Body of pancreas (tissue), 2 donors: ENCODE measurements around a stretch of chr14.

GRCh38 chr14:103334298-103334359, 92 bp downstream of the EIF5 start:
- PRO-cap, result no peak
- RAMPAGE, long total RNA, 2 experiments, result no peak in any of the 2 experiments

DNA sequence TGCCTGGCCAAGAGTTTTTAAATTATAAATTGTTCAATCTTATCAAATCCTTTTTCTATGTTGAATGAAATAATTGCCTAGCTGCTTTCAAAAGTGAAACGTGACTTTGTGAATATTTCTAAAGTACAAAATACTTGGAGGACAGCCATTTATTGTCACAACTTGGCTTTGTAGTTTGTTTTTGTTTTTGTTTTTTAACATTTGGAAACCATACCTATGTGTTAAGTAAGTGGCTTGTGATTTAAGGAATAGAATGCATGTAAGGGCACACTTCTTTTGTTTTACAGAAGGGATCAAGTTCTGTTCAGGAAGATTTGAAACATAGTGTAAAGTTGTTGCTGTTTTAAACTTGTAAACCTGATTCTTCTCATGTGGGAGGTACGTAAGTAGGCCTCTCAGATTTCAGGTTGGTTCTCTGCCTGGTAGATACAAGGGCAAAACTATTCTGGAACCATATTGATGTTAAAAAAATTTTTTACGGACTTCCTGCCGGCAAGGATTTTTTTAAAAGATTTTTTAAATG, 13.5 kb downstream of the MARK3 start:
- PRO-cap, result no peak
- RAMPAGE, long total RNA, 2 experiments, result no peak in any of the 2 experiments

DNA sequence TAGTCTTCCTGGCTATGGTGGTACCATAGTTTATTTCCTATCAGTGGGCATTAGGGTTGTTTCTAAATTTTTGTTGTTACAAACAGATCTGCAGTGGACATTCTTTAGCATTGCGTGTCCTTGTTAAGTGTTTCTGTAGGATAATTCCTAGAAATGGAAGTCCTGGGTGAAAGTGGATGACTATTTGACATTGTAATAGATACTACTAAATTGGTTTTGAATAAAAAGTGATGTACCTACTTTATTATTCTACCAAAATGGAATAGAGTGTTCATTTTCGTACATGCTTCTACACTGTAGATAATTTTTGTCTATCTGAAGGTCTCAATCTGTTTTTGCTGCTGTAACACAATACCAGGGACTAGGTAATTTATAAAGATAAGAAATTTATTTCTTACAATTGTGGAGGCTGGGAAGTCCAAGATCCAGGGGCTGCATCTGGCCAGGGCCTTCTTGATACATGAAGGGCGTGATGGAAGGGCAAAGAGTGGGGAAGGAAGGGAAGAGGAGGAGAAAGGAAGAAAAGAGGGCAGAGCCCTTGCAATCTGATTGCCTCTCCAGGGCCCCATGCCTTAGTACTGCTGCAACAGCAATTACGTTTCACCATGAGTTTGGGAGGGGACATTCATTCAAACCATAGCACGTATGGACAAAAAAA, 24.7 kb downstream of the MARK3 start:
- PRO-cap, result no peak
- RAMPAGE, long total RNA, 2 experiments, result no peak in any of the 2 experiments

GRCh38 chr14:103480230-103481252, 42.1 kb downstream of the CKB start:
- PRO-cap, result no peak
- RAMPAGE, long total RNA, 2 experiments, result start-site peak on the plus strand in 1 of 2 experiments, at chr14:103480555-103481234 at its widest, 31 reads per replicate

- PRO-cap, result no peak
- RAMPAGE, long total RNA, 2 experiments, result start-site peak on the plus strand in 1 of 2 experiments, at chr14:103488918-103489533 at its widest, 27 reads per replicate
Observed at GRCh38 chr14:103488716-103489996, 33.5 kb downstream of the CKB start.

DNA sequence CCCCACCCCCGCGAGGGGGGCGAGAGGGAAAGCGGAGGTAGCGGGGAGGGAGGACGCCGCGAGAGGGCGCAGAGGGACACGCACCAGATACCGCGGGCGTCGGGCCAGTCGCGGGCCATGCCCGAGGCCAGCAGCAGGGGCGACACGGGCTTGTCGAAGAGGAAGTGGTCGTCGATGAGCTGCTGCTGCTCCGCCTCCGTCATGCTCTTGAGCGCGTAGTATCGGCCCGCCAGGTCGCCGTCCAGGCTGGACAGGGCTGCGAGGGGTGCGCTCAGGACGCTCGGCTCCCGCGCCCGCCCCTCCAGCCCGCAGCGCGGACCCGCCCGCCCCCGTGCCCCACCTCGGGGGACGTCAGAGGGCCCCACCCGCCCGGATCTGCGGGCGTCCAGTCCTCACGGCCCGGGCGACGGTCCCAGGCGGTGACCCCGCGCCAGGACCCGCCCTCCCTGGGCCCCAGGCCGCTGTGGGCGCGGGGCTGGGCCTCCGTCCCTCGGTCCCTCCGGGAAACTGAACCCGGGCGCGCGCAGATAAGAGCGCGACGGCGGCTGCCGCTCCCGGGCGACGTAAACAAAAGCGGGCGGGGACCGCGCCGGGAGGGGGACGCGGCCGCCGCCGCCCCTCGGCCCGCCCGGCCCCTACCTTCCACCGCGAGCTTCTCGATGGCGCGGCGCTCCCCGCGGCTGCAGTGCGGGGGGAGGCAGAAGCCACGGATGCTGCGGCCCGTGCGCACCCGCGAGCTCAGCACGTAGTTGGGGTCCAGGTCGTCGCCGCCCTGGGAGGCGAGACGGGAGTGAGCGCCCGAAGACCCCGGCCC, 1.2 kb downstream of the CKB start:
- PRO-cap, result bidirectional peak, plus-strand start at position 249 of the sequence, minus-strand start outside the sequence; bidirectional peak, plus-strand start at position 422 of the sequence, minus-strand start at position 321 of the sequence; bidirectional peak, plus-strand start at position 510 of the sequence, minus-strand start at position 501 of the sequence
- RAMPAGE, long total RNA, 2 experiments, result start-site peak on the minus strand in 2 of 2 experiments, centred at positions 296 to 301 of the sequence, 8 to 21 reads per replicate

- PRO-cap, result no peak
- RAMPAGE, long total RNA, 2 experiments, result no peak in any of the 2 experiments
Observed at GRCh38 chr14:103532536-103532937, 3.5 kb downstream of the TRMT61A start.

- PRO-cap, result no peak
- RAMPAGE, long total RNA, 2 experiments, result no peak in any of the 2 experiments
Observed at GRCh38 chr14:103532960-103533866, 4.2 kb downstream of the TRMT61A start.

GRCh38 chr14:103544244-103544952, 15.4 kb downstream of the TRMT61A start:
- PRO-cap, result no peak
- RAMPAGE, long total RNA, 2 experiments, result no peak in any of the 2 experiments

GRCh38 chr14:103550421-103551296, 11.8 kb downstream of the BAG5 start:
- PRO-cap, result no peak
- RAMPAGE, long total RNA, 2 experiments, result no peak in any of the 2 experiments

DNA sequence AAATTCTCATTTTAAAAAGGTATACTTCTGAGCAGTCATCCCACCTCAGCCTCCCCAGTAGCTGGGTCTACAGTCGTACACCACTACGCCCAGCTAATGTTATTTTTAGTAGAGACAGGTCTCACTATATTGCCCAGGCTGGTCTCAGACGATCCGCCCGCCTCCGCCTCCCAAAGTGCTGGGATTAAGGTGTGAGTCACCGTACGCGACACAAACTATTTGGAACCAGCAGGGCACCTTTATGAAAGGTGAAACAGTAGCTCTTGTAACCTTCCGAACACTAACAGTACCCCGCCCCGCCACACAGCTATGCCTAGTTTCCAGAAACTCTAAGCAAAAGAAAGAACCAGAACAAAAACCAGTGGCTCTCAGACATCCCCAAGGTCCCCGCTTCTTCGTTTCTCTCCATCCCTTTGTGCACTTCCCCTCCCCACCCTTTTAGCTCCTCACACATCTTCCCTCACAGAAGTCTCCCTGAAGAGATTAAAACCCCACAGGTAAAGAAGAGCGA, 1.1 kb downstream of the BAG5 start:
- PRO-cap, result no peak
- RAMPAGE, long total RNA, 2 experiments, result no peak in any of the 2 experiments

DNA sequence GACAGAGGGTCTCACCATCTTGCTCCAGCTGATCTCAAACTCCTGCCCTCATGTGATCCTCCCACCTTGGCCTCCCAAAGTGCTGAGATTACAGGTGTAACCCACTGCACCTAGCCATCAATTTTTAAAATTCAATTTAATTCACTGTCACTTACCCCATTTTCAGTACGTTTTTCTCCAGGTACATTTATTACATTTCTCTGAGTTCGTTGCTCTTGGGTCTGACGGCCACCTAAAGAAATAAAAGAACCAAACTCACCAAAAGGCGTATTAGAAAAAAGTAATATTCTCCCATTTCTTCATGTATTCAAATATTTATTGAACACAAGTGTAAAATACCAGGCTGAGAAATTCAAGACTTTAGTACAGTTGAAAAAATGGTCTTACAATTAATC, 63.0 kb downstream of the ZFYVE21 start:
- PRO-cap, result no peak
- RAMPAGE, long total RNA, 2 experiments, result no peak in any of the 2 experiments

GRCh38 chr14:104100331-104100991, 15.0 kb downstream of the ASPG start:
- PRO-cap, result no peak
- RAMPAGE, long total RNA, 2 experiments, result no peak in any of the 2 experiments

DNA sequence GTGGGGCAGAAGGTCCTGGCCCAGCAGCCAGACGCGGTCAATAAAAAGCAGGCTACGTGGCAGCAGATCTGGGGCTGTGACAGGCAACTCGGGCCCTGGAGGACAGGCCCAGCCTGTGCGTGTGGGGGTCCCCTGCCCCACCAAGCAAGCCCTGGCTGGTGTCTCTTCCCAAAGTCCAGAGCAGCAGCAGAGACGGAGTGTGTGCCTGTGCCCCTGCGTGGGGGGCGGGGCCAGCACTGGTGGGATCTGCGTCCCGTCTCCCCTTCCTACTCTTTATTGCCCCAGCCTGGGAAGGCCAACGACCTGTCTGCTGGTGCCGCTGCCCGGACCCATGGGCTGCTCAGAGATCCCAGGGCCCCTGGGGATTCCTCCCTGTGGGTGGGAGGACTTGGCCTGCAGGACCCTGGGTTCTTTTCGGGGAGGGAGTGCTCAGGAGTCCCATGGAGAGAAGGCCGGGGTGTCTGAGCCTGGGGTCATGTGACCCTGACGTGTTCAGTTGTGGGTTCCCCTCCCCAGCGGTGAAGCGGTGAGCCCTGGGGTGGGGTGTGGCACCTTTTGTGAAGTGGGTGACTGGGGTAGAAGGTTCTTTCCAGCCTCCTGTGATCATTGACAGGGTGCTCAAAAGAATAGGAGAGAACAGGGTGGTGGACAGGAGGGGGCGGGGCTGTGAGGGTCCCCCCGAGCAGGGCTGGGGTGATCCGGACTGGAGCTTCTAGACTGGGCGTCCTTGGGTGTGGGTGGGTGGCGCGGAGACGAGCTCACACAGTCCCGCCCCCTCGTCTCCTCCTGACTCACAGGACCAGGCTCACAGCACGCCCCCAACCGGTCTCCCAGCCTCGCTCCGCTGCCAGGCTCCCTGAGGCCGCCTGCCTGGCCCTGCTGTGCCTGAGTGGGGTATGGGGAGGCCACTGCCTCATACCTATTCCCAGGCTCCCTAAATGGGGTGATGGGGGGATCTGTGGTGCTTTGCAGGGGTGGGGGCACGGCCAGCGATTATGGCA, 22.4 kb downstream of the ASPG start:
- PRO-cap, result no peak
- RAMPAGE, long total RNA, 2 experiments, result no peak in any of the 2 experiments

GRCh38 chr14:104115917-104116743, 22.3 kb upstream of the KIF26A start:
- PRO-cap, result no peak
- RAMPAGE, long total RNA, 2 experiments, result no peak in any of the 2 experiments

DNA sequence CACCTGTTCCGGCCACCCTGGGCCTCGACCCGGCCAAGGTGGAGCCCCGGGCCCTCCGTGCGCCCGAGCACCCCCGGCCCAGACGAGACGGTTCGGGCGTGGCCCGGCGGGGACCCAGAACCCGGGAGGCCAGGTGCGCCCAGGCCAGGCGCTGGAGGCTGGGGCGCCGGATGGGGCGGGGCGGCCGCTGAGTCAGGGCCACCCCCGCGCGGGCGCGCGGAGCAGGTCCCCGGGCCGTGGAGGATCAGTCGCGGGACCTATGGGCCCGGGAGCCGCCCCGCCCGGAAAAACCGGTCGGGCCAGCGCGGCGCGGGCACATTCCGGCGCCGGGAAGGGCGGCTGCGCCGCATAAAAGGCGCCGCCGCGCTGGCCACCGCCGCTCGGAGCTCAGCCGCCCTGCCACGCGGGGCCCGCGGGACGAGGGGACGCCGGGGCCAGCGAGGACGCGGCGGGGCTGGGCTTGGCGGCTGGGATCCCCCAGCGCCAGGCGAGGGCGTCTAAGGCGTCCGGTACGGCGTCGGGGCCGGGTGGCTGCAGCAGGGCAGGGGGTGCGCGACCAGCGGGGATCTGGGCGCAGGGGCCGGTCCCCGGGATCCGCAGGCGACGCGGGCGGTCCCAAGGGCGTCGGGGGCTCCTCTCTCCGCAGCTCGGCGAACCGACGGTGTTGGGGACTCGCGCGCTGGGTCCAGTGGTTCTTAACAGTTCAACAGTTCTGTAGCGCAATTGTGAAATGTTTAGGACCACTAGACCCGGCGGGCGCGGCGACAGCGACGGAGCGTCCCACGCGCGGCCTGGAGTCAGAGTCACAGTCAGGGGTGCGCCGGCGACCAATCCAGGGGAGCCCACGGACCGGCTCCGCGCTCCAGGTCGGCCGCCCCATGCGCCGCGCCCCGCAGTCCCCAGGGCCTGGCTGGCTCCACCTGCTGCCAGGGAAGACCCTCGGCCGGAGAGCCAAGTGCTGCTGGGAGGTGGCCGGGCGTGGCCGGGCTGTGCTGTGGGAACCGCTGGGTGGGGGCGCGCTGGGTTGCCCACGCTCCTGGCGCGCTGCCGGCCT, 21.3 kb upstream of the KIF26A start:
- PRO-cap, result bidirectional peak, plus-strand start at position 379 of the sequence, minus-strand start at position 172 of the sequence; unidirectional peak, minus-strand start at position 569 of the sequence
- RAMPAGE, long total RNA, 2 experiments, result no peak in any of the 2 experiments

- PRO-cap, result no peak
- RAMPAGE, long total RNA, 2 experiments, result no peak in any of the 2 experiments
Observed at GRCh38 chr14:104155556-104156136, 17.3 kb downstream of the KIF26A start.

DNA sequence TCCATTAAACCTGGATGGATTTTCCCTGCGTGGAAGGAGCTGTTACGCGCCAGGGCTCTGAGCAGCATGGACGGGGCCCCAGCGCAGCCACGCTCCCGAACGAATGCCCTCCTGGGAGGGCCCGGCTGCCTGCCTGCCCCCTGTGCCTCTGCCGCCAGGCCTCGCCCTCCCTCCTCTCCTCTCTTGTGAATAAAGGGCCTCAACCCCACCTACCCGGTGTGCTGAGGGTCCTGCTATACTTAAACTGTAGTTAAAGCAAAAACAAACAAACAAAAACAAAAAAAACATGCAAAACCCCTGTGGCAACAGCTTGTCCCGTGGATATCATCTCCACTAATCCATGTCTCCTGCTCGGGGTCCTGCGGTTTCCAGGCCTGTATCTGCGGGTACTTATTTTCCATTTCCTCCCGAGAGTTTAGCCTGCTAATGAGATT, 85.5 kb downstream of the KIF26A start:
- PRO-cap, result no peak
- RAMPAGE, long total RNA, 2 experiments, result no peak in any of the 2 experiments

GRCh38 chr14:104275153-104276017, 137.0 kb downstream of the KIF26A start:
- PRO-cap, result no peak
- RAMPAGE, long total RNA, 2 experiments, result no peak in any of the 2 experiments

DNA sequence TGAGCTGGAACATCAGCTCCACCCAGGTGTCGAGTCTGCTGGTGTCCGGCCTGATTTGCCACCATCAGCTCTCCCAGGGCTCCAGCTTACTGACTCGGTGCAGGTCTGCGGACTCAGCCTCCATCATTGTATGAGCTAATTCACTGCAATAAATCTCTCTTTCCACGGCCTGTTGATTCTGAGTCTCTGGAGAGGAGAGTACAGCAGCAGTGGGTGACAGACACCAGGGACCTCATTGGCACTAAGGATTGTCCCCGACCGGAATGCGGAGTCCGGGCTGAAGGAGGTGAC, 156.3 kb downstream of the KIF26A start:
- PRO-cap, result no peak
- RAMPAGE, long total RNA, 2 experiments, result no peak in any of the 2 experiments